ENCODE results near the gene DMRT3.

DNA sequence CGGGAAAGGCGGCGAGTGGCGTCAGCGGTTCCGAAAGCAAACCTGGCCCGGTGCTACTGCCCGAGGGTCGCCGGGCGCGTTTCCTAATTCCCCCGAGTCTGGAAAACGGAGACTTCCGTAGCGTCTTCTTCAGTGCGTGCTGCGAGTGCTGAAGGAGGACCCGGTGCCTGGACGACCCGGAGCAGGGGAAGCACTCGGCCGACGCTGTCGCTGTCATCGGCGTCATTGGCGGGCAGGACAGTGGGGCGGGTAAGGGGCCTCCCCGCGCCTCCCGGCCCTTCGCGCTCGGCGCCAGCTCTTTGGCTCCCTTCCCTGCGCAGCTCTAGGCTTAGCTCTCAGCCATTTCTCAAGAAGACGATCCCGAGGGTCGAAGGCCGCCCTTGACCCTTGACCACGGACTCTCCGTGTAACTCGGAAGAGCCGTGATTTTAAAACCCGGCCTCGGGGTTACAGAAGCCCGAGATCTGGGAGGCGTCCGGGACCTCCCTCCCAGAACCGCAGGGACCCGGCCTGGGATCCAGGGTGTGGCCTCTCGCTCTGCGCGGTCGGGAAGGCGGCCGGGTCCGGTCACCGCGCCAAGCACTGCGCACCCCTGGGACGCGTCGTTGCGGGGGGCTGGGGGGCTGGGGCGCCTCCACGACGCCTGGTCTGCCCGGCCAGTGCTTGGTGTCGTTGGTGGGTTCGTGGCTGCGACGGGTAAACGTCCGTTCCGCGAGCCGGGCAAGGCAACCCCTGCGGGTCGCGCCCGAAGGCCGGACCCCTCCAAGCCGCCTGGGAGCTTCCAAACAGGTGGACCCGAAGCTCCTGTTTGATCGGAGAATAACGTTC is 4.0 kb downstream of the FOXD4 start:
- PRO-cap: no peak

DNA sequence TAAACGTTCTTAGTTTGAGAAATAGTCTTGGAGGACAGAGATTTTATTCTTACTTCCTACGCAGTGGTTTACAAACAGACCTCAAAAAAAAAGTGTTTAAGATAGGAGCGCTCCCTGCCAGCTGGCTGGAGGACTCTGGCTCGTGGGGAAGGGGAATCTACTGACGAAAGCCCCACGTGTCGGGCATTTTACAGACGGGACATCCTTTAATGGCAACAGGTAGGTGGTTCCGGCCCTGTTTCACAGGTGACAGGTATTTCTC is 710 bp downstream of the ZNG1A start:
- PRO-cap: no peak

DNA sequence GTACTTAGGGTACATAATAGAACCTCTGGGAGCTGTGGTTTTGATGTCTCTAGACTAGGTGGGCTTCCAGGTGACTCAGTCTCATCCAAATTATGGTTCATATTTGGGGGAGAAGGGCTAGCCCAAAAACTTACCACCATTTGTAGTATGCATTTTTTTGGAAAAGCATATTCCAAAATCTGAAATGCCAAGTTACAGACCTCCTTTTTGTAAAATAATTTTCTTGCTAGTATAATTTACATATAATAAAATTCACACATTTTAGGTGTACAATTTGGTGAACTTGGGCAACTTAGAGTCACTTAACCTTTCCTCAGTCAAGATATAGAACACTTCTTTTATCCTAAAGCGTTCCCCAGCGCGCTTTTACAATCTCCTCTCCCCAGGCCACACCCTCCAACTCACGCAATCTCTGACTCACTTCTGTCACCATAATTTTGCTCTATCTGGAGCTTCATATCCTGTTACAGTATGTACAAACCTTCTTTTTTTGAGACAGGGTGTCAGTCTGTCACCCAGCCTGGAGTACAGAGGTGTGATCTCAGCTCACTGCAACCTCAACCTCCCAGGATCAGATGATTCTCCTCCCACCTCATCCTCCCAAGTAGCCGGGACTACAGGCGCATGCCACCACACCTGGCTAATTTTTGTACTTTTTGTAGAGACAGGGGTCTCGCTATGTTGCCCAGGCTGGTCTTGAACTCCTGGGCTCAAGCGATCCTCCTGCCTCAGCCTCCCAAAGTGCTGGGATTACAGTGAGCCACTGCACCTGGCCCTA is 57.4 kb downstream of the DOCK8 start:
- PRO-cap: no peak

DNA sequence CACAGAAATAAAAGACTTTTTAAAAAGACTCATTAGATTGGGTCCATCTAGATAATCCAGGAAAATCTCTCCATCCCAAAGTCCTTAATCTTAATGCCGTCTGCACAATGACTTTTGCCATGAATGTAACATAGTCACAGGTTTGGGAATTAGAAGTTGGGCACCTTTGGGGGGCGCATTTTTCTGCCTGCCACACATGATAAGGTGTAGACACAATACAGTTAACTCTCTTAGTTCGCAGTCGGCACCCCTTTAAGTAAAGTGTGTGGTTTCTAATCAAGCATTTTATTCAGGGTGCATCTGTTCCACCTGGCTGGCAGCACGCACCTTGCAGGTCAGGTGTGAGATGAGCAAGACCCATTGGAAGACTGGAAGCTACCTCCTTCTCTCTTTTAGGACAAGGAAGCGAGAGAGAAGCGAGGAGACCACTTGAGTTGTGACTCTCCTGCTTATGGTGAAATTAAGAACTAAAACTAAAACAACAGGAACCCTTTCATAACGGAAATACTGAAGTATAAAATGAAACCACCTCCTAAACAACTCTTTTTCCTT is 32.2 kb downstream of the KANK1 start:
- PRO-cap: no peak

GRCh38 chr9:551831-552376 is 47.4 kb downstream of the KANK1 start:
- PRO-cap: no peak

DNA sequence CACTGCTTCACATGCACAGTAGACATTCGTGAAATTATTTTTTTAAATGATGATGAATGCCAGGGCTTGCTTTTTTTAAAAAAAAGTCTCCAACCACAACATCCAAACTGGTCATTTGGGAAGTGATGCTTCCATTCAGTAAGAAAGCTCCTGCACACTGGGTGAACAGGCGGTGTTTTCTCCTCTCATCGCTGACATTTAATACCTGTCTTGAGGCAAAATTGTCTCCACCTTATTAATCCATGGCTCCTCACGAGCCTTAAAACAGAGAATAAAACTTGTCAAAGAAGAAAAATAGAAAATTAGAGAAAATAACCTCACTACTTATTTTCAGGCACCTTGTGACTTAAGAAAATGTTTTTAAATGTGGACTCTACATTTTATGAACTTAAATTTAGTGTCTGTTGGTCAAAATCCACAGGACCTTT is 114.2 kb downstream of the KANK1 start:
- PRO-cap: no peak

GRCh38 chr9:673945-674451 is 167.5 kb upstream of the DMRT1 start:
- PRO-cap: no peak

DNA sequence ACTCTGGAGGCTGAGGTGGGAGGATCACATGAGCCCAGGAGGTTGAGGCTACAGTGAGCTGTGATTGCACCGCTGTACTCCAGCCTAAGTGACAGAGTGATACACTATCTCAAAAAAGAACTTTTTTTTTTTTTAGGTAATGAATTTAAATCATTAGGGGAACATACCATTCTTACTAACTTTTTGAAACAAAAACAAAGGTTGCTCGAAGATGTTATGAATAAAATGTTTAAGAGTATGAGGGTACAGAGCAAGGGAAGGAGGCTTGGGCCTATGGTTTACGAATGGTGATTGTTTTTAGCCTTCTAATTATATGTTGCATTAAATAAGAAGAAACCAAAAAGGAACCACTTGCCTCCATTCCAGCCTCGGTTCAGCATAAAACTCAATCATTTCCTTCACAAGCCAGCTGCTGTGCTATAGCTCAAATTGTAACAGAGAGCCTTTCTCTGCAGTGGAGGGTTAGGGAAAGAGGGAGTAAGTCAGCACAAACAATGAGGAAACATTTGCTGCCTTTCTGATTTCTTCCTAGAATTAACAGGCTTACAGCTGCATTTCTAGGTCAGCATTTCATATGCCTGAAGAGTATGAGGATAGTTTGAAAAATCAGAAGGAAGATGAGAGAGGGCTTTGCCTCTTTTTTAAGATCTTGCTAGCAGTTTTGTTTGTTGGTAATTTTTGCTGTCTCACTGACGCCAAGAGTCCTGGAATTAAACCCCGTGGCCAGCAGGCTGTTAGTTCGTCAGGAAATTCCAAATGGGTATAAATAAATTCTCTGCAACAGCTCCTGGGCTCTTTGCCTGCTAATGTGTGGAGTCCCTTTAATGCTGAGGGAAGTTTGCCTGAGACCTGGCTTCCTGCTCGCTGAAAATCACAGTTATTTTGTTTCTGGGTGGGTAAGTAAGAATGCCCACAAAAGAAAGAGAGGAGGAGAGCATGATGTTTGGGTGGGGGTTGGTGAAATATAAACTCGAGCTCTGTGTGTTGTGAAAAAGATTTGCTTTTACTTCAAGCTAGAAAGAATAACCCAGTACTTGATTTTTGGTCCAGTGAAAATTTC is 148.3 kb upstream of the DMRT1 start:
- PRO-cap: bidirectional peak, plus-strand start at position 454 of the sequence, minus-strand start at position 375 of the sequence; bidirectional peak, plus-strand start at position 806 of the sequence, minus-strand start at position 651 of the sequence

- PRO-cap: bidirectional peak, plus-strand start at chr9:708423, minus-strand start at chr9:708433; bidirectional peak, plus-strand start at chr9:708758, minus-strand start at chr9:708665
Measured at GRCh38 chr9:708077-709108, 133.1 kb upstream of the DMRT1 start.

DNA sequence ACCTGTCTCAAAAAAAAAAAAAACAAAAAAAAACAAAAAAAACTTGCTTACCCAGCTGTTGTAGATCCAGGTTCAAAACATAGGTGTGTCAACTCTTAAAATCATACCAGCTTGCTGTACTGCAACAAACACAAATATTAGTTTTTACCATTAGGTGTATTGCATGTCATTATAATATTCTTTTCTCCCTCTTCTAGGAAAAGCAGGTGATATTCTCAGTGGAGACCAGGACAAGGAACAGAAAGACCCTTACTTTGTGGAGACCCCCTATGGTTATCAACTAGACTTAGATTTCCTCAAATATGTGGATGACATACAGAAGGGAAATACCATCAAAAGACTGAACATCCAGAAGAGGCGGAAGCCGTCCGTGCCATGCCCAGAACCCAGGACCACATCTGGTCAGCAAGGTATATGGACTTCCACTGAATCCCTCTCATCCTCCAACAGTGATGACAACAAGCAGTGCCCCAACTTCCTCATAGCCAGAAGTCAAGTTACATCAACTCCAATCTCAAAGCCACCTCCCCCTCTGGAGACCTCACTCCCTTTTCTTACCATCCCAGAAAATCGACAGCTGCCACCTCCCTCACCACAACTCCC is 130.8 kb upstream of the DMRT1 start:
- PRO-cap: no peak

GRCh38 chr9:712160-712651 is 129.3 kb upstream of the DMRT1 start:
- PRO-cap: no peak

DNA sequence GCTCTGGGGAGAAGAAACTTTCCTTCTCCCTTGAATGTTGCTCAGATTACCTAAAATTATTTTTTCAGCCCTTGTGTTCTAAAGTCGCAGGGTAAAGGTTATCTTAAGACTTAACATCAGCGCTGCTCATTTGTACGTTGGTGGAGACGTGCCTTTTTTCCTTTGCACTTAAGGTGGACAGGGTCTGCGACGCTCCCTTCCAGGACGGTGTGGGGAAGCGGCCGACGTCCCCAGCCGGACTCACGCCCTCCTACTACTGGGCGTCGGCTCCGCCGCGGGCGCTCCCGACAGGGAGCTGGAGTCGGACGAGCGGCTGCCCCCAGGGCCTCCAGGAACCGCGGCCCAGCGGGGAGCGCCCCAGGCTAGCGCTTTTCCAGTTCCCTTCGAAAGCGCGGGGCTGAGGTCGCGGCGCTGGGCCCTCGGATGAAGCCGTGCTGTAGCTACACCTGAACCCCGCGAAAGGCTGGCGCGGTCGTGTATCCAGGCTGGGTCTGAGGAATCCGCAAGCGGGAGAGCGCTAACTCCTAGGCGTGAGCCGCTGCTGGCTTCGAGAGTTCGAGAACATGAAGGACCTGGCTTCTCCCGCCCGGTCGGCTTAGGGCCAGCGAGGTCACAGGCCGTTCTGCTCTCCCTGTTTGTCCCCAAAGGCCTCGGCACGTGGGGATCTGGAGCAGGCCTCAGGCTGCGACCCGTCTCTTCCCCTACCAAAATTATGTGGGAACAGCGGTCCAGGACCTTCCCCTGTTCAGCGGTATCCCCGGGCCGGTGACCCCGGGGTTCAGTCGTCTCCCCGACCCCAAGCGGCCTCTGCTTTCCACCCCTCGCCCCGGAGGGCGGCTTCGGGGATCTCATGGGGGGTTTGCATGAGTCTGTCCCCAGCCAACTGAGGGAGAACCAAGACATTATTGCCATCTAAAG is 3.8 kb upstream of the DMRT3 start:
- PRO-cap: no peak

DNA sequence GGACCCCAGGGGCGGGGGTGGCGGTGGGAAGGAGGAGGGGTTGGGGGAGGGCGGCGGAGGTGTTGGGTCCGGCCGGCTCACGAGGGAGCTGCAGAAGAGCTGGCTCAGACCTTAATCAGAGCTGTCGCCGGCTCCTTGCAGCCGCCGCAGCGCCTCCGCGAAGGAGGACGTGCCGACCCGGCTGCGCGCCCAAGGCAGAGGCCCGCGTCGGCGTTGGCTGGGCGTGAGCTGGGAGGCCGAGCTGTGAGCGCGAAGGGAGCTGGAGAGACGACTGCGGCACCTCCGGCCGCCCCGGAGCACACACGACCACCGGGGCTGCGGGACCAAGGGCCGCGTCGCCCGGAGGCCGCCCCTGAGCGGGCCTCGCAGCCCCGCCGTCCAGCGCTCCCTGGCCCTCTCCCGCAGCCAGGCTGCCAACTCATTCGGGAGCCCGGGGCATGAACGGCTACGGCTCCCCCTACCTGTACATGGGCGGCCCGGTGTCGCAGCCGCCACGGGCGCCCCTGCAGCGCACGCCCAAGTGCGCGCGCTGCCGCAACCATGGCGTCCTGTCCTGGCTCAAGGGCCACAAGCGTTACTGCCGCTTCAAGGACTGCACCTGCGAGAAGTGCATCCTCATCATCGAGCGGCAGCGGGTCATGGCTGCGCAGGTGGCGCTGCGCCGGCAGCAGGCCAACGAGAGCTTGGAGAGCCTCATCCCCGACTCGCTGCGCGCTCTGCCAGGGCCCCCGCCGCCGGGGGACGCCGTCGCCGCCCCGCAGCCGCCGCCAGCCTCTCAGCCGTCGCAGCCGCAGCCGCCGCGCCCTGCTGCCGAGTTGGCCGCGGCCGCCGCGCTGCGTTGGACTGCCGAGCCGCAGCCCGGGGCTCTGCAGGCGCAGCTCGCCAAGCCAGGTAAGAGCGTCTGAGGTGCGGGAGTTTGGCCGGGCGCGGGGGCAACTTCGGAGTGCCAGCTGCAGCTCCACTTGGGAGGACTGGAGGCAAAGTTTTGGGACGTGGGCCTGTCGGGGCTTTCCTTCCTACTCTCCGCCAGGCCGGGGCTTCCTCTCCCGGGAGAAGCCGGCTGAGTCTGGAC is at the start of gene DMRT3:
TSS of gene DMRT3 (plus strand) at position 91 of the 1,072 bp plus-strand sequence.
- PRO-cap: unidirectional peak, minus-strand start at position 351 of the sequence

- PRO-cap: no peak
Measured at GRCh38 chr9:1019292-1019512, 31.0 kb upstream of the DMRT2 start.

GRCh38 chr9:1051105-1052417 is 1.4 kb downstream of the DMRT2 start:
- PRO-cap: no peak

- PRO-cap: no peak
Measured at GRCh38 chr9:1979649-1980451, 35.3 kb upstream of the SMARCA2 start.

GRCh38 chr9:2014168-2015174 is 676 bp upstream of the SMARCA2 start:
- PRO-cap: bidirectional peak, plus-strand start at chr9:2015347, minus-strand start at chr9:2015064

GRCh38 chr9:2015702-2016540 is 774 bp downstream of the SMARCA2 start:
- PRO-cap: unidirectional peak, plus-strand start at chr9:2015975

GRCh38 chr9:2066504-2067391 is 51.6 kb downstream of the SMARCA2 start:
- PRO-cap: no peak

GRCh38 chr9:2119208-2119795 is 104.2 kb downstream of the SMARCA2 start:
- PRO-cap: no peak